BJ (cell line): ENCODE measurements around the gene GSE1.

GRCh38 chr16:85607195-85608256, 5.6 kb upstream of the GSE1 start:
- CAGE, long polyA plus RNA = no peak
- RRBS = 0% methylated on average over 1 of the region's 31 CpGs

DNA sequence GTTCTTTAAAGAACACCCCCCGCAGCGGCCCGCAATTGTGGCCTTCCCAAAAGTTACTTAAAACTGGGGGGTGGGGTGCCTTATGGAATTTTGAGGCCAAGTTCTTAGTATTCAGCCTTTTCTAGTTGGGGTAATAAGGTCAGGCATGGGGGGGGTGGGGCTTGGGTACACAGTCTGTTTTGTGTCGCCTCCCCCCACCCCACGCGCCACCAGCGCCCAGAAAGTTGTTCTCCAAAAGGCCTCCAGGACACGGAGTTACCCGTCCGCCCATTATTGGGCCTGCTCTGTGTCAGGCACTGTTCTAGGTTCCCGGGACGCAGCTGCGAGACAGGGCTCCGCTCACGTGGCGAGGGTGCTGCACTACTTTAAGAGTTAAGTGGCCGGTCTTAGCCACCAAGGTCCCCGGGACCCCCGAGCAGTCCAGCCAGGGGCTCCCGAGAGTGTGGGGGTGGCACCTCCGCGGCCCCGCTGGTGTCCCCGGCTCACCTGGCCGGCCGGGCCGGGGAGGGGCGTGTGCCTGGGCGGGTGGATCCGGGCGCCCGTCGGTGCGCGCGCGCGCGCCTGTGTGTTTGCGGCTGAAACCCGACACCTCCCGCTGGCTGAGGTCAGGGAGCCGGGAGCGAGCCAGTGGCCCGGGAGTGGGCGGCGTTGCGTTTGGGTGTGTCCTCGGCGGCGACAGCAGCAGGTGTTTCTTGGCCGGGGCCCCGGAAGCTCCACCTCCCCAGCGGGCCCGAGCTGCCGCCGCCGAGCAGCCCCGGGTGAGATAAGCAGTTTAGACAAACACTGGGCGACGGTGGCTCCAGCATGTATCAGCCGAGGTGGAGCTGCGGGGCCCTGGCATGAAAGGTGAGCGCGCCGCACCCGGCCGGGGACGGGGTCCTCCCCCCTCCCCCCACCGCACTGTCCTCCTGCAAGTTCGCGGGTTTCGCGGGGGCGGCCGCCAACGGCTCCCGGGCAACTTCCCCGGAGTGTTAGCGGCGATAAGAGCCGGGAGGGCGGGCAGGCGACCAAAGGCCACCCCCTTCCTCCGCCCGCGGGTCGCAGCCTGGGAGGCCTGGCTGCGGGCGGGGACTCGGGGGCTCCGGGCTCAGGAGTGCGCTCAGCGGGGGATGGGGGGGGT, at the start of gene GSE1:
GSE1 (plus strand) TSS at position 770 of the 1,120 bp plus-strand sequence.
- CAGE, long polyA plus RNA = no peak
- RRBS = under 1% methylated on average over 62 of the region's 94 CpGs

- CAGE, long polyA plus RNA = no peak
- RRBS = 48% methylated on average over 17 of the region's 36 CpGs
Measured at GRCh38 chr16:85650689-85651348, 37.7 kb downstream of the GSE1 start.

- CAGE, long polyA plus RNA = no peak
- RRBS = no CpG with 5 or more reads among the region's 19 CpGs
Measured at GRCh38 chr16:85667738-85668469, 20.9 kb downstream of the GINS2 start.

DNA sequence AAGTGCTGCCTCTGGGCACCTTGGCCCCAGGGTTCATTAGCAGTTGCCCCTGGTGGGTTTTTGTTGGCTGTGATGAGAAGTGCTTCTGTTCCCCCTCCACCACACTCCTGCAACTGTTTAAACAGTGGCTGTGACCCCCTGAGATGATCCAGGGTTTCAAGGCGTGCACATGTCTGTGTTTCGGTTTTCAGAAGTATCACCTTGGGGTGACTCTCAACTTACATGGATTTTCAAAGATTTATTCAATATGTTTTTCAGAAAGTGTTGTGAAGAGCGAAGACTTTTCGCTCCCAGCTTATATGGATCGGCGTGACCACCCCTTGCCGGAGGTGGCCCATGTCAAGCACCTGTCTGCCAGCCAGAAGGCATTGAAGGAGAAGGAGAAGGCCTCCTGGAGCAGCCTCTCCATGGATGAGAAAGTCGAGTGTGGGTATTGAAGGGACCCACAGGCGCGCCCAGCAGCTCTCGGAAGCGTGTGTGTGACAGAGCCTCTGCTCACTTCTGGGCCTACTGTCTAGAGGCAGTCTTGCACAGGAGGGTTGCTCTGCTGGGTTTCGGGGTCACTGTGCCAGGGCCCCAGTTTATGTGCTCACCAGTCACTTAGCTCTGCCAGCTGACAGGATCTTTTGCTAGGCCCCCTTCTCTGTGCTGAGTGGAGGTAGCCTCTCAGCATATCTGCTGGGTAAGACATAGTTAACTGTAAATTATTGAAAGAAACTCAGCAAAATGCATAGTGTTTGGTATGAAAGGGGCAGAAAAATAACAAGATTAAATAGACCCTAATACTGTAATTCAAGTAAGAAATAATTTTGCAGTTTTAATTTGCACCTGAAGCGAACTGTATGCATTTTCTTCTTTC, 5.4 kb downstream of the COX4I1 start:
- CAGE, long polyA plus RNA = no peak
- RRBS = no CpG with 5 or more reads among the region's 14 CpGs

GRCh38 chr16:85909920-85910472, 11.0 kb downstream of the IRF8 start:
- CAGE, long polyA plus RNA = no peak
- RRBS = no CpG with 5 or more reads among the region's 13 CpGs

DNA sequence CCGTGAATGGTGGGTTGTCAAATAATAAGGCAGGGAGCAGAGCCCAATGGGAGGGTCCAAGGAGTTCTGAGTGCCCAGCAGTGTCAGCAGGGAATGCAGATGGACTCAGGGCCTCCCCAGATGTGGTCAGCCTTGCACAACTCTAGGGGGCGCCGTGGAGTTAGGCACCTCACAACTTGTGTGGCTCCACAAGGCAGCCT, 18.0 kb downstream of the IRF8 start:
- CAGE, long polyA plus RNA = no peak
- RRBS = no CpG with 5 or more reads among the region's 3 CpGs

DNA sequence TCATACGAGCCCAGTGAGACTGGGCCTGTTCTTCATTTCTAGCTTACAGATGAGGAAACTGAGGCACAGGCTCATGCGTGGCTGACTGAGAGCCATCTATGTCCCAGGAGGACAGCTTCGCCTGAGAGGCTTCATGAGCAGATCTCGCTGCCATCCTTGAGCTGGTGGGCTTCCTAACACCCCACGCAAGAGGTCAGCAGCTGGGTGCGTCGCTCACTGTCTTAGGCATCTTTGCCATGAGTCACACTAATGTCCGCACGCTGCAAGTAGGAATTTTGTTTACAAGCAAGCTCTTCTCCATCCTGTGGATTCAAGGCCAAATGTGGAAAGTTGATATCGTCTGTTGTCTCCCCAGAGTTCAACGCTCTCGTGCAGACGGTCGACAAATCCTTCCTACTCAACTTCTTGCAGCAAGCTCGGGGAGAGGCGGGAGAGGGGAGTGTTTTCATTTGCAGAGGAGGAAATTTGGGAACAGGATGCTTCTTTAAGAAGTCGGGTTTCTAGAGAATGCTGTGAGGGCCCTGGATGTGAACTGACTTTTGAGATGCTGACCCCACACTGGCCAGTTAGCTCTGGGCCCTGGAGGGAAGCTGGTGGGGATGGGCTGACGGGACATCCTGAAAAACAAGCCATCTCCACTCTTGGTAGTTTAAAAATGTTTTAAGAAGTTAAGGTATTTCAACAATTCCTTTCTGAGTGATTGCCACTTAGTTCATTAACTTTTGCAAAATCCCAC, 24.8 kb downstream of the IRF8 start:
- CAGE, long polyA plus RNA = no peak
- RRBS = no CpG with 5 or more reads among the region's 18 CpGs

DNA sequence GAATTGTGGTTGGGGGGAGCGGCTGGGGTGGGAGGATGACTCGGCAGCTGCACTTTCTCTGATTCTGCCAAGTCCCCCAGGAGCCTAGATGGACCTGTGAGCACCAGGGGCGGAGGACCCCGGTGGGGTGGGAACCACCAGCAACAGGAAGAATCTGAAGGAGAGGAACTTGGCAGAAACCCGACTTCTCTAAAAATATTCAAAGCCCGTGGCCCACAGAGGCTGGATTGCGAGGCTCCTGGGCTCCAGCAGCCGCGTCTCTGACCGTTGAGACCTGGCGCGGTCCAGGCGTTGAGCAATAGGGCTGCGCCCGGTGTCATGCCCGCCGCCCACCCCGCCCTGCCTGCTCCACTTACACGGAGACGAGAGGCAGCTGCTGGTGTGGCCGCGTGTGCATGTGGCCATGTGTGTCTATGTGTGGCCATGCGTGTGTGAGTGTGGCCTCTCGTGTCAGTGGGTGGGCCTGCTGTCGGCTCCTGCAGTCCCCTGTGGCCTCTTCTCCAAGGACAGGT, 83.6 kb downstream of the IRF8 start:
- CAGE, long polyA plus RNA = no peak
- RRBS = no CpG with 5 or more reads among the region's 25 CpGs

DNA sequence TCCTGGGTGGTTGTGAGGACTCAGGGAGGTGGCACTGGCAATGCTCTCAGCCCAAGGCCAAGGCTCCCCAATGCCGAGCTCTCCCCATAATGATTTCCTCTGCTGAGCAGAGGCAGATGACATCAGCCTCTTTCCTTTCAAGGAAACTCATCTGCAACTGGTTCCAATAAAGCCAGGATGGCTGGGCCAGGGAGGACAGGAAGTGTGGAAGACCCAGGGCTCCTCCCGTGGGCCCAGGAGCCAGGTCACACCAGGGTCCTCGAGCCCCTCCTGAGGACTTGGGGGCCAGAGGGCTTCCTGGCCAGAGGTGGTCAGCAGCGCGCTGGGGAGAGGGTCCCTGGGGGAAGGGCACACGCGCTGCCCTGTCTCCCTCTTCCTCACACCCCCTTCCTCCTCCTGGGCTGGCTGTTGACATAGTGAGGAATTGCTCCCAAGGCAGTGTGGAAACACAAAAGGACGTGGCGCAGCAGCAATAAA, 152.3 kb downstream of the IRF8 start:
- CAGE, long polyA plus RNA = no peak
- RRBS = no CpG with 5 or more reads among the region's 9 CpGs

DNA sequence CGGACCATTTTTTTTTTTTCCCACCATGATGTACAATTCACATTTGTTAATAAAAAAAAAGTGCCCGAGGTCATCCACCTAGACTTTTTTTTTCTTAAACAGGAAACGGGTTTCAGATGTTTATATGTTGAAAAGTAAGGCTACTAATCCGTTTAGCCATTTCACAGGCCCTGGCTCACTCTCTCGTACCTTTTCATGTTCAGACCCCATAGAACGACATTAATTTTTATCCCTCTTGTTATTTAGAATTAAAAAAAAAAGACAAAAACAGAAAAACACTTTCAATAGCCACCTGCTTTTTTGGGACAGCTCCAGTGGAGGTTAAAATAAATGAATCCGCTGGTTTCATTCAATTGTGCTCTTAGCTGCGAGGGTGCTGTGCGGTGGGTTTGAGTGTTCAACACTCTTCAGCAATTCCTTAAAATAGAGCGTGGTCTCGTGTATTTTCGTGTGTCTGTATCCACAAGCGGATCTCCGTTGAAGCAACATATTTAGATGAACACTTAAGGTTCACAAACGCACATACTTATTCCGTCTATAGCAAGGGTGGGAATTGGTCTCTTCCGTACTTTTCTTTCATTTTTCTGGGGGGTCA, 297.6 kb downstream of the IRF8 start:
- CAGE, long polyA plus RNA = no peak
- RRBS = no CpG with 5 or more reads among the region's 17 CpGs

GRCh38 chr16:86222460-86223851, 287.4 kb upstream of the FOXF1 start:
- CAGE, long polyA plus RNA = no peak
- RRBS = no CpG with 5 or more reads among the region's 26 CpGs

DNA sequence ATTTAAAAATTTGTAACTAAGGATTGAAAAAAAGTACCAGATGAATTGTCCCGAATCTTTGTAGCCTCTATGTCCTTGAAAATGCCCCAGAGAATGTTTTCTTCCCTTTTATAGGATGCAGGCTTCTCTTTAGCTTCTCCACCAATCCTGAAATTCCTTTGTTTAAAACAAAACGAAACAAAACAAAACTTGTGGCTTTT, 269.7 kb upstream of the FOXF1 start:
- CAGE, long polyA plus RNA = no peak
- RRBS = no CpG with 5 or more reads among the region's 2 CpGs

DNA sequence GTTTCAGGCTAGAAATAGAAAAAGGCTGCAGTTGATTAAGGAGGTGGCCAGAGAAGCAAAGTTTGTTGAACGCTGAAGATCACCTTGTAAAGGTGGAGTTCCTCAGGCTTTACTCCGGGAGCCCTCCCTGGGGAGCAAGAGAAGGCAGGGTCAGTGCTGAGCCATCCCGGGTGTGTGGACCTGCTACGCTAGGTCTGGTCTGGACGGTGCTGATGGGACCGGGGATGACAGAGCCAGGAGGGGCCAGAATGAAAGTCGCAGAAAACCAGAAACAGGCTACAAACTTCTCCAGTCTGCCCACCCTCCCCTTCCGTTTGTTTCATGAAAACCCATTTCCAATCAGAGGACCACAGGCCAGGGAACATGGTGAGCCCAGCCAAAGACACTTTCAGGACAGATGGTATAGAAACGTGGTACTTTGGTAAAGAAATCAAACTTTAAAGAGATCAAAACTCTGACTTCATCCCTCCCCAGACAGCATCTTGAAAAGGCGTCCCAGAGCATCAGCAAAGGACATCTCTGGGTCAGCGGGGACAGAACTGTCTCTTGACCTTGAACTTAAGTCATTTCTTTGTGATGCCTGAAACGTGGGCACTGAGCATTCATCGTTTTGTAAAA, 222.4 kb upstream of the FOXF1 start:
- CAGE, long polyA plus RNA = no peak
- RRBS = 17% methylated on average over 5 of the region's 13 CpGs

GRCh38 chr16:86297443-86298025, 212.8 kb upstream of the FOXF1 start:
- CAGE, long polyA plus RNA = no peak
- RRBS = 50% methylated on average over 3 of the region's 21 CpGs

DNA sequence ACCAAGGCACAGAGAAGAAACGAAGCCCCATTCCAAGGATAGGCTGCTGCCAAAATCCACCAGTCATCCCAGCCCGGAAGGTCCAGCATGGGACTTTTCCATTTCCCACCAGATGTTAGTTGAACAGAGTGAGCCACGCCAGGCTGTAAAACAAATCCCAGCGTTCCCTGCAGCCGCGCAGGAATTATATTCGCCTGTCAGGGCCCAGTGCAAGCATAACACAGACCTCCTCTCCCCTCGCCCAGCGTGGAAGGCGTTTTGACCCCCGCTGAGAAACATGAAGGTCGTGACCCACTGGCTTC, 212.2 kb upstream of the FOXF1 start:
- CAGE, long polyA plus RNA = no peak
- RRBS = 7% methylated on average over 2 of the region's 12 CpGs

GRCh38 chr16:86365905-86366191, 144.5 kb upstream of the FOXF1 start:
- CAGE, long polyA plus RNA = no peak
- RRBS = no CpG with 5 or more reads among the region's 8 CpGs

DNA sequence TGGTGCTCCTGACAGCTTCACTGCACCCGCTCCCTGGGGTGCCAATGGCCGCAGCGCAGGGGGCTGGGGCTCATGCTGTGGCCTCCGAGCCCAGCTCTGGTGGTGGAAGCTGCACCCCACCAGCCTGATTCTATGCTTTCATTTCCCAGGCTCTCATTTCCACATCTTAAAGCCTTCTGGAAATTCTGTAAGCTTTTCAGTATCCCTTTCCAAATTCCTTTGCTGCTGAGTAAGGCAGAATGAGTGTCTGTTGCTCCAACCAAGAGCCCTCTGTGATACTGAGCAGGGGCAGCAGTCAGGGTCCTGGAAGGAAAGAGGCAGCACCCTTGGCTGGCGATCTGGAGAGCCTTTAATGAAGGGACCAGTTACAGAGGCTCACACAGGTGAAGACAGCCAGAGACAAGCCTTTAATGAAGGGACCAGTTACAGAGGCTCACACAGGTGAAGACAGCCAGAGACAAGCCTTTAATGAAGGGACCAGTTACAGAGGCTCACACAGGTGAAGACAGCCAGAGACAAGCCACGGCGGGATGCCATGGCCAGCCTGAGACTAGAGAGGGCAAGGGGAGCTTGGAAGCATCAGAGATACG, 79.4 kb upstream of the FOXF1 start:
- CAGE, long polyA plus RNA = no peak
- RRBS = no CpG with 5 or more reads among the region's 8 CpGs

- CAGE, long polyA plus RNA = no peak
- RRBS = no CpG with 5 or more reads among the region's 24 CpGs
Measured at GRCh38 chr16:86508962-86509356, 1.4 kb upstream of the FOXF1 start.

DNA sequence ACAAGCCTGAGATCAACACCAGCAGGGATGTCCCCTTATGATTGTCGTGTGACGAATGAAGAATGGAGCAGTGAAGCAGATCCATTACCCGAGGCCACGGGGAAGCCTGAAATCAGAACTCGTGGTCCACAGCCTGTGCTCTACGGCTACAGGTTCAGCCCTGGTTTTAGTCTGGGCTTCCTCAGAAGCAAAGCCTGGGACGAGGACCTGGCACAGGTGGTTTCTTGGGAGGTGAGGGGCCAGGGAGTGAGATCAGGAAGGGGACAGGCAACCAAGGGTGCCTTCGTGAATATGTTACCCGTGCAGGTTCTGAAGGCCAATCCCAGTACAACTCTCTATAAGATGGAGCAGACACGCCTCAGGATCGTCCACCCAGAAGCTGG, 61.2 kb downstream of the FOXL1 start:
- CAGE, long polyA plus RNA = no peak
- RRBS = no CpG with 5 or more reads among the region's 11 CpGs